Ishikawa (cell line): ENCODE results near the gene IPMK.

DNA sequence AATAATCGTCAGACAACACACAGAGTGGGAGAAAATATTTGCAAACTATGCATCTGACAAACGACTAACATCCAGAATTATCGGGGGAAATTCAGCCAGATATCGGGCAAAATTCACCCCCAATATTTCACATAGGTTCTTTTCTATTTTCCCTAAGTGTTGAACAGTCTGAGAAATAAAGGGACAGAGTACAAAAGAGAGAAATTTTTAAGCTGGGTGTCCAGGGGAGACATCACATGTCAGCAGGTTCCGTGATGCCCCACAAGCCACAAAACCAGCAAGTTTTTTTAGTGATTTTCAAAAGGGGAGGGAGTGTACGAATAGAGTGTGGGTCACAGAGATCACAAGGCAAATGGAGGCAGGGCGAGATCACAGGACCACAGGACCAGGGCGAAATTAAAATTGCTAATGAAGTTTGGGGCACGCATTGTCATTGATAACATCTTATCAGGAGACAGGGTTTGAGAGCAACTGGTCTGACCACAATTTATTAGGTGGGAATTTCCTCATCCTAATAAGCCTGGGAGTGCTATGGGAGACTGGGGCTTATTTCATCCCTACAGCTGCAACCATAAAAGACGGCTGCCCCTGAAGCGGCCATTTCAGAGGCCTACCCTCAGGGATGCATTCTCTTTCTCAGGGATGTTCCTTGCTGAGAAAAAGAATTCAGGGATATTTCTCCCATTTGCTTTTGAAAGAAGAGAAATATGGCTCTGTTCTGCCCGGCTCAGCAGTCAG lies 193.7 kb downstream of the PRKG1 start:
- RRBS = no CpG with 5 or more reads among the region's 12 CpGs

DNA sequence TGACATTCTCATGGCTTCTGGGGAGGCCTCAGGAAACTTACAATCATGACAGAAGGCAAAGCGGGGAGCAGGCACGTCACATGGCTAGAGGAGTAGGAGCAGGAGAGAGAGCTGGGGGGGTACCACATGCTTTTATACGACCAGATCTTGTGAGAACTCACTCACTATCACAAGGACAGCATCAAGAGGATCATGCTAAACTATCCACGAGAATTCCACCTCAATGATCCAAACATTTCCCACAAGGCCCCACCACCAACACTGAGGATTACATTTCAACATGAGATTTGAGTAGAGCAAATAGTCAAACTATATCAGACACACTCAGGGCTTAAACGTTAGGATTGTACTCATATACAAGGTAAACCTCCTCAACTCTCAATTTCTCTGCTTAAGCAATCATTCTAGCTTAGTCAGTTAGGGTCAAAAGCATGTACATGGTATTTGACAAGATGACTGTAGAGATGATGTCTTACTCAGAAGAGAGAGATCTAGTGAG lies 269.9 kb downstream of the PRKG1 start:
- RRBS = no CpG with 5 or more reads among the region's 5 CpGs

DNA sequence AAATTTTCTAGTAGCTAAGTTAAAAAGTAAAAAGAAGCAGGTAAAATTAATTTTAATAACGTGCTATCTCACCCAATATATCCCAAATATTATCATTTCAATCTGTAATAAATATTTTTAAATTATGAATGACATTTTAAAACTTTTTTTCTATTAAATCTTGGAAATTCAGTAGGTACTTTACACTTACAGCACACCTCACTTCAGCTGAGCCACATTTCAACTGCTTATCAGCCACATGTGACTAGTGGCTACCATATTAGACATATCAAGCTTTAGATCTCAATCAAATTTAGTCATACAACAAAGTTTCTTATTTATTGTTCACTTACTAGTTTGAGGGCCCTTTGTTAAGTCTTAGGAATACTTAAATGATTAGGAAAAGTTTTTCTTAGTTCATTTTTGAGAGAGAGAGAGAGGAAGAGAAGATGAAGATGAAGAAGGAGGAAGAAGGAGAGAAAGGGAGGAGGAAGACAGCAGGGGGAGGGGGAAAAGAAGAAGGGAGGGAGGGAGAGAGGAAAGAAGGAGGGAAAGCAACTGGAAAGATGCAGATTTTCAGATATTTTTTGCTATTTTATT lies 98.8 kb downstream of the CSTF2T start:
- RRBS = no CpG with 5 or more reads among the region's 1 CpG

GRCh38 chr10:51672905-51673512 lies 26.4 kb downstream of the CSTF2T start:
- RRBS = no CpG with 5 or more reads among the region's 1 CpG

GRCh38 chr10:51700417-51700793 lies 1.0 kb upstream of the CSTF2T start:
- RRBS = no CpG with 5 or more reads among the region's 6 CpGs

DNA sequence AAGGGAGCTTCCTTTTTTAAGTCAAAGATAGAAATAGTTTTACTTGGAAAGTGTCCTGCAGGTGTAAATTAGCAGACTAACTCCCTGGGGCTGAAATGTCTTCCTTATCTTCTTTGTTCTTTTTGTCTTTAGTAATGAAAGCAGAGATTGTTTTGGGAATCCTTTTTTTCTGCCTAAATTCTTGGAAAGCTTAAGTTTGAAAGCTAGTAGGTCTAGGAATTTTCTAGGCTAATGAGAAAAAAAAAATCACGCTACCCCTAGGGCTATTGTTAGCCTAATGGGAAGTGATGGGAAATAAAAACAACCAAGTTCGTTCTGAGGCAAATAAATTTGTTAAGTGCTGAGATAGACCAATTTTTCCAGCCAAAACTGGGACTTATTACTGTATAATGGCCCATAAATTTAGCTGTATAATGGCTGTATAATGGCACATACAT lies 139.2 kb upstream of the CSTF2T start:
- RRBS = no CpG with 5 or more reads among the region's 2 CpGs

DNA sequence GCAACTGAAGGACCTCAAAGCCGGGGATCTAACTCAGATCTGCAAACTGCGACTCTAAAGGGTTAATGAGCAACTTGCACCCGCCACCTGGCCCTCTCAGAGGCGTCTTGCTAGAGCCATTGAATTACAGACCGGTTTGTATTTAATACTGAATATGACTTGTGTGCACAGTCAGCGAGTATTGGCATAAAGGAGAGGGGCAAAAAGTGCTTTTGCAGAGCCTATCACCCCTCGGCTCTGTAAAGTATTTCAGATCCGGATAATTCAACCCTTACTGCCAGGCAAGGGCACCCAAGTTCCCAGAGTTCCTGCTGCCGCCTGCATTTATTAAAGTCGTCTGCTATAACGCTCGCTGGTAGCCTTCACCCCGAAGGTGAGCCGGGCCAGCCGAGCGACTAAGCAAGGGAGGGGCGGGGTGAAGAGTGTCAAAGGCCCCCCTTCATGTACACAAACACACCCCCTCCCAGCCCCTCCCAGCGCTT lies 333 bp upstream of the DKK1 start:
- RRBS = 10% methylated on average over 14 of the region's 18 CpGs

DNA sequence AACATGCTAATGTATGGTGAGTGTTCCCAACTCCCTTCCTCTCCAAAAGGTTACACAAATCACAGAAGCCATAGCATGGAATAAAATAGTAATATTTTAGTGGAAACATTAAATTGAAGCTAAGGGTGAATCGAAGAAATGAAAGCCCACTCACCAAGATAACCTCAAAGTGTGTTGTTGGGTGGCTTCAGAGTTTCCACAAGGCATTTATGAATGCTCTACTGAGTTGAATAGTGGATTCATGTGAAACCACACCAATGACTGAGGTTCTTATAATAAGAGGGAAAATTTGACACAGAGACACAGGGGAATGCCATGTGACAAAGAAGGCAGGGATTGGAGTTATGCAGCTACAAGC lies 67.8 kb upstream of the PCDH15 start:
- RRBS = no CpG with 5 or more reads among the region's 1 CpG

DNA sequence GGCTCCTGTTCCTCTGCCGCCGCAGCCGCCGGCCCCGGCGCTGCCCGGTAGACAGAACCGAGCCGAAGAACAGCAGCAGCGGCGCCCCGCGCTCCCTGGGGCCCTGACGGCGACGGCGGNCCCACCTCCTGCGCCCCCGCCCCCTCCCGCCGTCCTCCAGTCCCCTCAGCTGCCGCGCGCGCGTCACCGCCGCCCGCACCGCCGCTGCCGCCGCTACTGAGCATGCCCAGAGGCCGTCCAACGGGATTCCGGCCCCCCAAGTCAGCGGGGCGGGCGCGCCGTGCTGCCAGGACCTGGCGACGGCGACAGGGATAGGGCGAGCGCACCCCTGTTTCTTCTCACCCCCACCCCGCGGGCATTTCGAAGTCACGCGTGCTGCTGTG lies at the start of gene IPMK:
IPMK (minus strand) TSS at position 71 of the 383 bp plus-strand sequence.
- RRBS = no CpG with 5 or more reads among the region's 51 CpGs

GRCh38 chr10:58269643-58270292 lies 806 bp downstream of the CISD1 start:
- RRBS = no CpG with 5 or more reads among the region's 17 CpGs

- RRBS = no CpG with 5 or more reads among the region's 4 CpGs
Measured at GRCh38 chr10:59019050-59019408, 157.4 kb upstream of the PHYHIPL start.

GRCh38 chr10:59538711-59539051 lies 171.0 kb downstream of the SLC16A9 start:
- RRBS = no CpG with 5 or more reads among the region's 12 CpGs

DNA sequence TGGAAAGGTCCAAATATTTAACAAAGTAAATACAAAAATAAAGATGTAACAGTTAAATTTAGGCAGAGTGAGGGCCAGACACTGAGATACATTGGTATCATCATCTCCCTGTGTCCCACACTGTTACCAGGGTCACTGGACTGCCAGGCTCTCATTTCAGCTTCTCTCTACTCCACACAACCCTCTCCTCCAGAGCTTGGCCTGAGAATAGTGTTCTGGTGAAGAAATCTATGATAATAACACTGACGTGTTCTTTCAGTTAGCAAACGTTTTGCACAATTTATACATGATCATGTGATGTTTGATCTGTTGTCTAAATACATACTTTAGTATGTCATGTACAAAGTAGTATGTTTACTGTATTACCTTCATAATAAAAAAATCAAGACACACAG lies 5.1 kb downstream of the SLC16A9 start:
- RRBS = no CpG with 5 or more reads among the region's 2 CpGs

DNA sequence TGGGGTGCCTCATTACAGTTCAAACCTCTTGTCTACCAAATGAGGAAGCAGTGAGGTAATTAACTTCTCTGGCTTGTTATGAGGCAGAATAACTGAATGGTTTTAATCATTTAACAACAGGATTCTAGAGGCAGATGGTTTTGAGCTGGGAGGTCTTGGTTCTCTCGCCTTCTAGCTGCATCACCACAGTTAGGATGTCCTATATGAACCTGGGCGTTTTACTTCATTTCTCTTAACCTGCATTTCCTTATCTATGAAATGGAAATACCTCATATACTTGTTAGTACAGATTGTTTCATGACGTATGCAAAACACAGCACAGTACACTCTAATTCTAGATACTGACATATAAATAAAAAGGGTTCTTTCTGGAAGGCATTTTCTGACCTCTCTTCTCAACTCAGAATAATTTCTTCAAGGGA lies 16.1 kb upstream of the SLC16A9 start:
- RRBS = no CpG with 5 or more reads among the region's 3 CpGs

- RRBS = no CpG with 5 or more reads among the region's 6 CpGs
Measured at GRCh38 chr10:59812431-59812951, 59.2 kb upstream of the MRLN start.

- RRBS = no CpG with 5 or more reads among the region's 2 CpGs
Measured at GRCh38 chr10:59847335-59847891, 58.9 kb downstream of the CCDC6 start.

DNA sequence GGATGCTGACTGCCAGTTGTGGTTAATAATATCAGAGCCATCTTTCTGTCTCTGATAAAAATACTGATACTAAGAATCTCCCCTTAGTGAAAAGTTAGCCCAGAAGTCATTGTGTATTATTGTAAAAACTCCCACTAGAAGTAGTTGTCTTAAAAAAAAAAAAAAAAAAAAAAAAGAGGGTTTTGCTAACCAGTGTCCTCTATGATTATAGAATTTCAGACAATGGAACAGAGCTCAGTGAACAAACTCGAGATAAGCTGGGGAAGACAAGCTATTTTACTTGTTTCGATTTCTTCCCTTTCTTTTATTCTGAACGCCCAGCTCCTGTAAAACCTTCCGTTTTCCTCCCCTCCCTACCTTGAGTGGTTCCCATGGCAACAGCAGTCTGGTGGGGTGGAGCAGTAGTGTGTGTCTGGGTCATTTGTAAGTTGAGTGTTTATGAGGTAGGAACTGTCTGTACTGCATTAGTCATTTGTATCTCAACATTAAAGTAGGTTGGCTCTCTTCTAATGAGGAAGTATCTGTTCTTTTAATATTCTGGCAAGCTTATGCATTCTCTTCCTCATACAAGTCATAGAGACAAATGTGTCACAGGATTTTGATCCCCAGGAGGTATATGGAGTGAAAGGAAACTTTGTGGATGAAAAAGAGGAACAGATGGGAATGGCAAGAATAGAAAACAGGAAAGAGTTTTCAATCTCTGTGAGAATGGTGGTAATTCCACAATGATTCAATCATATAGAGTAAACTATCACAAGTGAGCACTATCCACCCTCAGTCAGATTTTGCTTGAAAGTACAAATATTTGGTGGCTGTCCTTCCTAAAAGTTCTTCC lies 85.3 kb upstream of the CCDC6 start:
- RRBS = no CpG with 5 or more reads among the region's 4 CpGs

- RRBS = no CpG with 5 or more reads among the region's 8 CpGs
Measured at GRCh38 chr10:60267691-60268331, 121.9 kb downstream of the ANK3 start.

GRCh38 chr10:60296048-60296575 lies 93.6 kb downstream of the ANK3 start:
- RRBS = no CpG with 5 or more reads among the region's 1 CpG